ENCODE measurements around a stretch of chr22.

- RAMPAGE, long total RNA, result no peak
- RRBS, result no CpG with 5 or more reads among the region's 20 CpGs
Measured at GRCh38 chr22:32331138-32331748, 26.4 kb upstream of the RFPL3 start.

- RAMPAGE, long total RNA, result no peak
- RRBS, result no CpG with 5 or more reads among the region's 7 CpGs
Measured at GRCh38 chr22:32512497-32513128, 38.0 kb downstream of the FBXO7 start.

DNA sequence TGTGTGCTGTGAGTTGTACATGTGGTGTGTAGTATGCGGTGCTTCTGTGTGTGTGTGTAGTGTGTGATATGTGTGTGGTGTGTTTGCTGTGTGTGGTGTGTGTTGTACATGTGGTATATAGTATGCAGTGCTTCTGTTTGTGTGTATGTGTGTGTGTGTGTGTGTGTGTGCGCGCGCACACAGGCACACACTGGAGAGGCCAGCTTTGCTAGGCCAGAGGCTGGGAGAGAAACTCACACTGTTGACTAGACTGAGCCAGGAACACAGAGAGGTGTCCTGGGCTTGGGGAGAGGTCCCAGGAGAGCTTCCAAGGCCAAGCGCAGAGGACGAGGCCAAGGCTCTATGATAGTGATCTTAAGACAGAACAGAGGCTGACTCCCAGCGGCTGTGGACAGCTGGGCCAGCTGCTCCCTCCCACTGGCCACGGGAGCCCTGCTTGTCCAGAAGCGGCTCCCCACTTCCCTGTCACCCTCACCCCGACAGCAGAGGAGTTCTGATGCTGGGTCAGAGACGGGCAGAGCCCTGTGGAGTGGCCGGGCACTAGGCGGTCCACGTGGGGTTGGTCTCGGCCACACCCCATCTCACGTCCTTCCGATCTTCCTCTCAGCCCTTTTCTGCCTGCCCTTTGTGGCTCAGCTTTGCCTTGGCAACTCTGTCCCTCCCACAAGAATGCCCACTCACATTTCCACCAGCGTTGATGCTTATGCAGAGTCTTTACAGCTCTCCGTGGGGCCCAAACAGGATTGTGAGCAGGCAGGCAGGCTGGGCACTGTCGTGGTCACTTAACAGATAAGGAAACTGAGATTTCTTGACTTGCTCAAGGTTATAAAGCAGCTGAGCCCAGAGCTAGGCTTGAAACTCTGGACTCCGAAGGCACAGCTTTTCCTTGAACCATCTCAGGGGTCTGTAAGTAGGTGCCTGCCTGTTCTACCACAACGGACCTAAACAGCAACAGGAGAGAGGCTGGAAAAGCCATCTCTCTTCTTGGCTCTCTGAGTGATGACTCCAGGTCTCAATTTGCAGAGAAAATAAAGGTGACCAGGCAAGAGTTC is 68.2 kb downstream of the FBXO7 start:
- RAMPAGE, long total RNA, result no peak
- RRBS, result no CpG with 5 or more reads among the region's 22 CpGs

GRCh38 chr22:32562413-32562910 is 87.9 kb downstream of the FBXO7 start:
- RAMPAGE, long total RNA, result no peak
- RRBS, result 61% methylated on average over 4 of the region's 9 CpGs

DNA sequence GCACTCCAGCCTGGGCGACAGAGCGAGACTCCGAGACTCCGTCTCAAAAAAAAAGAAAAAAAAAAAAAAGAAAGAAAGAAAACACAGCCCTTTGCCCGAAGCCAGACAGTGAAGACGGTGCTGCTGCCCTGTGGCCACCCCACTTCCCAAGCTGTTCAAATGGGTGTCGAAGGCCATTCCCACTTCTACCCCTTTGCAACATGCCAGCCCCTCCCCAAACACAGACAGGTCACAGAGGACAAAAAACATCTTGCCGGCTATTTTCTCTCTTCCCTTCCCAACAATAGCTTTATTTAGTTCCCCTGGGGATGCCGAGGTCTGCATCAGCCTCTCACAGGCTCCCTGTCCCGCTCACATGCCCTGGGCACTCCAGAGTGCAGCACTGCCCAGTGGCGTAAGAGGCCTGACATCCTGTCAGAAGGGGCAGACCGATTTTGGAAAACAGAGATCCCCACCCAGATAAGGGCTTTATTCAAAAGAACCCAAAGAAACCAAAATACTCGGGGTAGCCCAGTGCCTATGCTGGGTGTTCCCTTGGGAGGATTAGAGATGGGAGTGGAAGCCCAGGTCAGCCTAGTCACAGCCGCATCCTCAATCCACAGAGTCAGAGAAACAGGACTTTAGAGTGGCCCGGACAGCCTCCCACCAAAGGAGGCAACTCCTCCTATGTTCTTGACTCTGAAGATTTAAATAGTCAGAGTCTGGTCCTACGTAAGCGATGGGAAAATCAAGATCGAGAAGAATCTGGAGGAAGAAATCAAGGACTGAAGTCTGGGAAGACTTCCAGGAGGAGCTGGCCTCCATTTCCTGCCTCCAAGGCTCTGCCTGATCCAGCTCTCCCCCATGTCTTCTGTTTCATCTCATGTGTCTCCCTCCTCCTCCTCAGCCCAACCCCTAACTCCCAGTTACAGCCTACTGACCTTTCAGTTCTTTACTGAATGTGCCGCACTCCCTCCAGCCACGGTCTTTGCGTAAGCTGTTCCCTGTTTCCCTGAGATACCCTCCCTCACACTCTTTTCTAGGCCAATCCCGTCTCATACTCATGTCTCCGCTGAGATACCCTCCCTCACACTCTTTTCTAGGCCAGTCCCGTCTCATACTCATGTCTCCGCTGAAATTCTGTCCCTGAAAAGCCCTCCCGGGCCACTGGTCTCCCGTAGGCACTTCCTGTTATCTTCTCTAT is 129.3 kb downstream of the FBXO7 start:
- RAMPAGE, long total RNA, result no peak
- RRBS, result no CpG with 5 or more reads among the region's 27 CpGs

DNA sequence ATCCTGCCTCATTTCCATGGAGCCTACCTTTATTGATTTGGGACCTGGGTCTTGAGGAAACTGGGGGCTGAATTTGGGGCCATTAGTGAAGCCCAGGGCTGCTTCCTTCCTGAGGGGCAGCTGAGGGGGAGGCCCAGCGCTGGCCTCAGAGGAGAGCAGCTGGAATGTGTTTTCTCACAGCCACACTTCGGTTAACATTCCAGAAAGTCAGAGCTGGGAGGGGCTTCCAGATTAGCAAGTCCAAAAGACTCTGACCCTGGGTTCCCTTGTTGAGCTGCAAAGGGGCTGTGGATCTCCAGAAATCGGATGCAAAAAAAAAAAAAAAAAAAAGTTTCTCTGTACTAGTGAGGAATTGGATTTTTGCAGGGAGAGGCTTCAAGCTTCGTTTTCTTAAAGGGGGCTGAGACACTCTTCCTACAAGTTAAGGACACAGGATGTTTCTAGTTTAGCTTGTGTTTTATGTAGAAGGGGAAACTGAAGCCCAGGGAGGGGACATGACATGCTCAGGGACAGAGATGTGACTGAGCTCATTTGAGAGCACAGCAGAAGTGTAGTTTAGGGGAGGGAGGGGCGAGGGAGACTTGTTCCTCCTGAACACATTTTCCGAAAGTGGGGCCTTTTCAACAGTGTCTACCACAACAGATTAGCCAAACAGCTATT is 147.9 kb downstream of the FBXO7 start:
- RAMPAGE, long total RNA, result no peak
- RRBS, result no CpG with 5 or more reads among the region's 6 CpGs

GRCh38 chr22:32760624-32761345 is 40.7 kb upstream of the TIMP3 start:
- RAMPAGE, long total RNA, result no peak
- RRBS, result no CpG with 5 or more reads among the region's 5 CpGs

DNA sequence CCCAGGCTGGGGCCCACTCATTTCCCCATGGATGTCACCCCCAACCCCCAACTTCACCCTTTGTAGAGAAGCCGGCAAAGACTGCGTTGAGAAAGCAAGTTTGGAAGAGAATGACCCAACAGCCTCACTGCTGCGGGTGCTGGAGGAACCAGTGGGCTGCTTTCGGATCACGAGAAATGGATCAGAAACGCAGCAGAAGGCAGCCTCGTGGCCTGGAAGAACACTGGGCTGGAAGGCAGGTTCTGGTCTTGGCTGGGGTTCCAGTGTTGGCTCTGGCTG is 37.2 kb upstream of the TIMP3 start:
- RAMPAGE, long total RNA, result no peak
- RRBS, result no CpG with 5 or more reads among the region's 7 CpGs

- RAMPAGE, long total RNA, result no peak
- RRBS, result no CpG with 5 or more reads among the region's 7 CpGs
Measured at GRCh38 chr22:32810169-32810767, 8.8 kb downstream of the TIMP3 start.

DNA sequence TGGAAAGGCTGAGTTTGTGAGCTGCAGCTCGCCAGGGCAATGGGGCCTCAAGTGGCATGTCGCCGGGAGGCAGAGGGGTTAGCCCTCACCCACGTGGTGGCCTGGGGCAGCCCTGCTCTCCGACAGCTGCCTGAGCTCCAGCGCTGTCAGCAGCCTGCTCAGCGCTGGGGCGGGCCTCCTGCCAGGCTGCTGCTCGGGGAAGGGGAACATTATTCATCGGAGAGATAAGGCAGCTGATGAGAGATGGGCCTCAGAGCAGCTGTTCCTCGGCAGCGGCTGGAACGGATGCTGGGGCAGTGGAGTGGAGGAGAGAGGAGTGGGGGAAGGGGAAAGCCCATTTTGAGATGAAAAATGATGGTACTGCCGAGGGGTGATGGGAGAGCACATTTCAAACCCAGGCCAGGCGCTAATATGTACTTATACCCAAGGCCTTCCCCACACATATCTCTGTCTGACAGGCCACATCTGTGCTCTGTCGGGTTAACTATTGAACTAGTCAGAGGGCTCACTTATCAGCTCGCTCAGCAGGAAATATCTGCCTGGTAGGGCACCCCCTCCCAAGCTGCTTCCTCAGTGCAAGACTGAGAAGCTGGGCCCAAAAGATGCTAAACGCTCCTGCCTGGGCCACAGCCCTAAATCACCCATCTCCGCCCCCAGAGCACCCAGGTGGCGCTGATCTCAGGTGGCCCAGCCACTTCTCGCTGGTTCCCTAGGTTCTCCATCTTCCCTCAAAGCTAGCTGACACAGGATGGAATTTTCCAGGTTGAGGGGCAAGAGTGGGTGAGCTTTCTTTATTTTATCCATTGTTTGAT is 79.6 kb downstream of the TIMP3 start:
- RAMPAGE, long total RNA, result no peak
- RRBS, result no CpG with 5 or more reads among the region's 21 CpGs

DNA sequence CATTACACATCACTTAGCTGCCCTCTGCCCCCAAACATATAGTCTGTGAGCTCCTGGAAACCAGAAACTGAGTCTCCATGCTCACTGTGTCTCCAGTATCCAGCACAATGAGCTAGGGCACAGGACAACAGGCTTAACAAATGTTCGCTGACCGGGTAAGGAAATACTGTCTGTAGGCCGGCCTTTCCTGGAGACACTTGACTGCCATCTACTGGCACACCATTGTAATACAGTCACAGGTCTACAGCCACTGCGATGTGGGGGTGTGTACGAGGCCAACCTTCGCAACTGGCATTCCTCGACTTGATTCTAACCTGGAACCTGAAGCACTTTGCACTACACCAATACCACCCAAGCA is 72.2 kb downstream of the SYN3 start:
- RAMPAGE, long total RNA, result no peak
- RRBS, result no CpG with 5 or more reads among the region's 7 CpGs

- RAMPAGE, long total RNA, result no peak
- RRBS, result no CpG with 5 or more reads among the region's 6 CpGs
Measured at GRCh38 chr22:33299395-33299970, 241.3 kb upstream of the SYN3 start.

GRCh38 chr22:33381779-33382513 is 323.8 kb upstream of the SYN3 start:
- RAMPAGE, long total RNA, result no peak
- RRBS, result no CpG with 5 or more reads among the region's 9 CpGs

GRCh38 chr22:33614264-33614706 is 306.0 kb downstream of the LARGE1 start:
- RAMPAGE, long total RNA, result no peak
- RRBS, result no CpG with 5 or more reads among the region's 4 CpGs

GRCh38 chr22:33841575-33842097 is 78.6 kb downstream of the LARGE1 start:
- RAMPAGE, long total RNA, result no peak
- RRBS, result no CpG with 5 or more reads among the region's 4 CpGs

DNA sequence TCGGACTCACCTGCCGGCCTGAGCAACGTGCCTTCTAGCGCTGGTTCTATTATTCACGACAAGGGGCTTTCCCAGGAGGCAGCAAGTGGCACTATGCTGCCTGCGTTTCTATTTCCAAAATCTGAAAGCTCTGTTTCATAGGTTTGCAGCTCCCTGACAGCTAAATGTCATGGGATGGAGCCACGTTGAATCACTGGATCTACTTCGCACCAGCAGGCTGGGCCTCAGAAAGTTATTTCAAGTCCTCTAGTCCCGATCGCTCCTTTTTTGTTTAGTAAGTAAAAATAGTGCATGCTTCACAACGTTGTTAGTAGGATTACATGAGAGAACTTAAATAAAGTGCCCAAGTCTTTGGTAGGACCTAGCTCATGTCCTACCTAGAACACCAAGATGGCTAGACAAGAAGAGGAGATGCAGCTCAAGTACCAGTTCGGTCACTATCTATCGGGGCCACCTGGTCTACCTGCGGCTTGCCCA is 52.8 kb downstream of the LARGE1 start:
- RAMPAGE, long total RNA, result no peak
- RRBS, result no CpG with 5 or more reads among the region's 14 CpGs

DNA sequence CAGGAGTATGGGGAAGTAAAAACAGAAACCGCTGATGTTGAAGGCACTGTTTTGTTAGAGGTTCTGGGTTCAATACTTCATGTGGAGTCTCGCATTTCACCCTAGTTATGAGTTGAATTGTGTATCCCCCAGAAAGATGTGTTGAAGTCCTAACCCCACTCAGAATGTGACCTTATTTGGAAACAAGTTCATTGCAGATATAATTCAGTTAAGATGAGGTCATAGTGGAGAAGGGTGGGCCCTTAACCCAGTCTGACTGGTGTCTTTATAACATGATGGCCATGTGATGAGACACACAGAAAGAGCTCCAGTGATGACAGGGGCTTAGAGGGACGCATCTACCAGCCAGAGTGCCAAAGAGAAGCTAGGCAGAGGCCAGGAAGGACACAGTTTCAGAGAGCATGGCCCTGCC is 50.4 kb downstream of the LARGE1 start:
- RAMPAGE, long total RNA, result no peak
- RRBS, result no CpG with 5 or more reads among the region's 3 CpGs

DNA sequence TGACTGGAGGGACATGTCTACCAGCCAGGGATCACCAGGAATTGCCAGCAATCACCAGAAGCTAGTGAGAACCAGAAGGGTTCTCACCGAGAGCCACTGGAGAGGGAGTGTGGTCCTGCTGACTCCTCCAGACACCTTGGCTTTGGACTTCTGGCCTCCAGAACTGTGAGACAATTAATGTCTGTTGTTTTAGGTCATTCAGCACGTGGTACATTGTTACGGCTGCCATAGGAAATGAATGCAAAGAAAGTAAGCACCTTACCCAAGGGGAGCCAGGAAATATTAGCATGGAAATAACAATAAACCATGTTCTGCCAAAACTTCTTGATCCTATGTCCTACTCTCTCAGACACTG is 19.2 kb downstream of the LARGE1 start:
- RAMPAGE, long total RNA, result no peak
- RRBS, result no CpG with 5 or more reads among the region's 3 CpGs

DNA sequence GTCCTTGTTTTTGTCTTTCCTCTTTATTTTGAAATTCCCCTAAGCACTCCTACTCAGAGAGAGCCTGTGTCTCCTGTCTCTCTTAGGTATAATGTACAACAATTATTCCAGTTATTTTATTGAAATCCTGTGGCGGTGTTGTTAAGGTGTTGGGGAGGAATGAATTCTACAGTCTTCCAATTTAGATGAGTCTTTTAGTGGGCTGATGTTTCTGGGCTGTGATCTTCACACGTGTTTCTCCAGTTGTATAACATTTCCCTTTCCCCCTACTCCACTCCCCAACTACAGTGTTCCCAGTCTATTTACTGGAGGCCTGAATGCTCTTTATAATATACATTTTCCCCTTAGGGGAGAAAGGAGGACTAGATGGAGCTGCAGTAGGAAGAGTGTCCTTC is 485.5 kb upstream of the ISX start:
- RAMPAGE, long total RNA, result no peak
- RRBS, result no CpG with 5 or more reads among the region's 2 CpGs

DNA sequence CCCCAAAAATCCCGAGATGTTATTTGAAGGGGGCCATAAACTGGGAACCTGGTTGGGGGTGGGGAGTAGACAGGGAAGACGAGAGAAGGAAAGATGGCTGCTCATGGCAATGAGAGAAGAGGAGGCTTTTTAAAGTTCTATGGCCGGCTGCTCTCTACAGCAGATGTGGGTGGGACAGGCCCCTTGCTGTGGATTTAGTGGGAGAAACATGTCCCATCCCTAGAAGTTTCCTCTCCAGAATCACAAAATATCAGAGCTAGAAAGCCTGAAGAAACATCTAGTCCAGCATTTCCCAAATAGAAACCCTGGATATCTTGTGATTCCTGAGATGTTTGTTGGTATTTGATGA is 38.1 kb downstream of the ISX start:
- RAMPAGE, long total RNA, result no peak
- RRBS, result no CpG with 5 or more reads among the region's 3 CpGs